Camera-type eye (tissue), 1 donor: ENCODE measurements around a stretch of chr4.

- RAMPAGE, long total RNA = no peak
These were observed 4.1 kb downstream of the ENPEP start for GRCh38 chr4:110479879-110480541.

DNA sequence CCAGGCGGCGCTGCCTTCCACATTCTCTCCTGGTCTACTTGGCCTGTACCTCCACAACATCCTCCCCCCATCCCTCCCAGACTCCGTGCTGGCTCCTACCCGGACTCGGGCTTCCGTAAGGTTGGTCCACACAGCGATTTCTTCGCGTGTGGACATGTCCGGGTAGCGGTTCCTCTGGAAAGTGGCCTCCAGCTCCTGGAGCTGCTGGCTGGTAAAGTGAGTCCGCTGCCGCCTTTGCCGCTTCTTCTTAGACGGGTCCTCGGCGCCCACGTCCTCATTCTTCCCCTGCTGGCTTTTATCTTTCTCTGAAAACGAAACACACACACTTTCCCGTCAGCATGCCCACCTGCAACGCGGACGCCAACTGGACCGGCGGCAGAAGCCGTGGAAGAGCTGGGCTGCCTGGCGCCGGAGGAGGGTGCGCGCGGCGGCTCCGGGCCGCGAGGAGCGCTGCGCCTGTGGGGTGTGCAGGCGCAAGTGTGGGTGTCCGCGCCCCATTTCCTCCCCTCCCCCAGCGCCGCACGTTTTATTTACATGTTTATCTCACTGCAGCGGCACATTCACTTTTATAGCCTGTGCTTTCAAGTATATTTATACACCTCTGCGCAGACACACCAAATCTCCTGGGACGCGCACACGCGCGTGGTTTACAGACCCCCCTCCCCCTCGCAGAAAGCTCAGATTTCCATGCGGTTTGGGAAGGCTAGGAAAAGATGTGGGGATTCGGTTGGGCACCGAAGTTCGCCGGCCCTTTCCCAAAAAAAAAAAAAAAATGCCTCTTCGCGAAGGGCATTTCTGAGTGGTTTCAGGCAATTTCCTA, 1.6 kb downstream of the PITX2 start:
- RAMPAGE, long total RNA = no peak

DNA sequence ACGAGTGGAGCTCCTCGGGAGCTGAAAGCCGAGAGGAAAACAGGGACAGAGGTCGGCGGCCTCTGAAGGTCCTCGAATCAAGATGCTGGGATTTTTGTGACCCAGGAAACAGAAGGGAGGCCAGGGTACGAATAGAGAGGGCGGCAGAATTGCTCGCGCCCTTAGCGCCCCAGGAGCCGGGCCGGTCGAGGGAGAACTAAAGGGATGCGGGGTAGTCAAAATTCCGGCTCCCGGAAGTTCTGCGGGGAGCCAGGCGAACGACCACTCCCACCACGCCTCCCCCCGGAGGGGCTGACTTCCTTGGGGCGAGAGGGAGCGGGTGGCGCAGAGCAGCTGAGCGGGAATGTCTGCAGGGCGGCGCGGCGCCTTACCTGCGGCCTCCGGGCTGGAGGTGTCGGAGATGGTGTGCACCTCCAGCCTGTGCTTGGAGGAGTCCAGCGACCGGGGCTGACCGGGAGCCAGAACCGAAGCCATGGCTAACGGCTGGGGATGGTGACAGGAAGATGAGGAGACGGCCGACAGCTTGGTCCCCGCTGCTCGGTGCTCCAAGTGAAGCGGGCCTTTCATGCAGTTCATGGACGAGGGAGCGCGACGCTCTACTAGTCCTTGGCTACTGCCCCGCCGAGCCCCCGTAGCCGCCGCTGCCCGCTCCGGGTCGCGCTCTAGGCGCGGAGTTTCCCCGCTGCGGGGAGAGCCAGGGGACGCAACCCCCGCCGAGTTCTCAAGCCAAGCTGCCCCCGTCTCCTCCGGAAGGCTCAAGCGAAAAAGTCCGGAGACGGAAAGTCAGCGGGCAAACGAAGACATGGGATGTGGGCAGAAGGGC, 781 bp downstream of the PITX2 start:
- RAMPAGE, long total RNA = no peak

- RAMPAGE, long total RNA = no peak
These were observed 6.5 kb upstream of the PITX2 start for GRCh38 chr4:110629331-110629805.

DNA sequence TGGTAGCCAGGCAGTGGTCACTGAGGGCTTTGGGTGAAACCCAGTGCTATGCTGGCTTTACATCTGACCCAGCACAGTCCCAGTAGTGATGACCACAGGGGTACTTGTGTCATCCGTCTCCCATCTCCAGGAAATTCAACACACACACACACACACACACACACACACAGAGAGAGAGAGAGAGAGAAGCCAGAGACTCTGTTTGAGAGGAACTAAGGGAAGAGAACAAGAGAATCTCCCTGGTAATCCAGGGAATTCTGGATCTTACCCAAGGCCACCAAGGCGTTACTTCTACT, 426.6 kb upstream of the PITX2 start:
- RAMPAGE, long total RNA = no peak

GRCh38 chr4:112231183-112231686, 352 bp upstream of the AP1AR start:
- RAMPAGE, long total RNA = no peak

DNA sequence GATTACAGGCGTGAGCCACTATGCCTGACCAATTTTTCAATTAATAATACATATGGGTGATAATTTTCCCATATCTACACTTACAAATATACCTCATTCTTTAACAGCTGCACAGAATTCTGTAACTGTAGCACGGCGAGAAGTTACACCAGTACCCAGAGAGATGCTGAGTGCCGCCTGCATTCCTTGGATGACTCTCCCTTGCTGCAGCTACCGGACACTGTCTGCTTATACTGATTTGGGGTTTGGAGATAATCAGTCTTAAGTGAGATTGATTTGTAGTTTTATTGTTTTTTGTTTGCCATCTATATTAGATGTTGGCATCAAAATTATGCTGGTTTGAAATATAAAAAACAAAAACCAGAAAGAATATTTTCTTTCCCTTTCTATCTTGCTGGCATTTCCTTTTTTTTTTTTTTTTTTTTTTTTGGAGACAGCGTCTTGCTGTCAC, 5.7 kb downstream of the TIFA start:
- RAMPAGE, long total RNA = no peak

GRCh38 chr4:112343584-112343858, 46.4 kb downstream of the ALPK1 start:
- RAMPAGE, long total RNA = no peak

DNA sequence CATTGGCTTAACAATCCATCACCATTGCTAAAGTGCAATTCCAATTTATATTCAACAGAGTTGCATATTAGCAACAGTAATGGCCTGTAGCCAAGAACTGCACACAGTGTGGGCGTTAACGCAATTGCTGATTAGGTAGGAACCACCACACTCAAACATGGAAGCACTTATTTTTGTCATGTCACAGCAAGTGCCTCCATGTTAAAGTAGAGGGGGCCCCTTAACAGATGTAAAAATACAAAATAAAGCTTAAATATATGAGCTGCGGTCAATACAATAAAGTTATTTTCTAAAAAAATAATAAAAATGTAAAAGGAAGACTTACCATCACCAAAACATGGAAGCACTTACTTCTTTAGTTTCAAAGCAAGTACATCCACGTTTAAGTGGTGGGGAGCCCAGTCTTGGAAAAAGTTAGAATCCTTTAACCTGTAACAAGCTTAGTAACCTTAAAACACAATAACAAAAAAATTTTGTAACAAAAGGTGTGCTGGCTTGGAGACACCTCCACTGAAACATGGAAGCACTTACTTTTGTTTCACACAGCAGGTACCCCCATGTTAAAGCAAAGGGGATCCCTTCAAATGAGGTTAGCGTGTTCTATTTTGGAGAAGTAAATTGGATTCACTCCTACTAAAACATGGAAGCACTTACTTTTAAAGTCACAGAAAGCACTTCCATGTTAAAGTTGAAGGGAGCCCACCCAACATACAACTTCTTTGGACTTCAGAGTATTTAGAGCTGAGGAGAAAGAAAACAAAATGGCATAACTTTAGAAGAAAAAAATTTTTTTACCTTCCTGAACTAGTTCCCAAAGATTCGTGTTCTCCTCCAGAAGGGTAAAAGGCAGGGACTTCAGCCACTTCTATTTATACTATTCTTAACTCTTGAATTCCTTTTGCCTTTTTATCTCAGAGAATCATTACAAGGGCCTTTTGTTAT, 11.2 kb downstream of the LARP7 start:
- RAMPAGE, long total RNA = no peak

- RAMPAGE, long total RNA = no peak
These were observed 96.3 kb downstream of the ANK2 start for GRCh38 chr4:113145230-113146588.

DNA sequence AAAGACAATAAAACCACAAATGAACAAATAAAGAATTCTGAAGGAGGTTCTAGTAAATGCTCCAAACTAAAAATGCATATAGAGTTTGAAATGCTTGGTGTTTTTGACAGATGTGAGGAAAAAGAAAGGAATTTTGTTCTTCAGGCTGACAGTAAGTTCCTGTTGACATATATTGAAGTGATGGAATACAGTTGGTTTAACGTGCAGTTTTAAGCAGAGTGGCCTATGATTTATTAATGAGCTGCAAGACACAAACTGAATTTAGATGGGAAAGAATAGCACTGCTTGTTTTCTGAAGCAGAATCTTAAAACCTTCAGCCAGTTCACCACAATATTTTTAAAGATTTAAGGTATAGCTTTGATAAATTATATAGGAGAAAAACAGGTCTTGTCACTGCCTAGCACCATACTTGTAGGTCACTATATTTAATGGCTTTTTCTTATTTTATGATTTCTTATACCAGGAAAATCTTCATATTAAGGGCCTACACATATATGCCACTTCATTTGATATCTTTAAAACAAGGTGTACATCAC, 245.0 kb downstream of the ANK2 start:
- RAMPAGE, long total RNA = no peak

GRCh38 chr4:113493193-113494291, 268.0 kb downstream of the CAMK2D start:
- RAMPAGE, long total RNA = no peak

DNA sequence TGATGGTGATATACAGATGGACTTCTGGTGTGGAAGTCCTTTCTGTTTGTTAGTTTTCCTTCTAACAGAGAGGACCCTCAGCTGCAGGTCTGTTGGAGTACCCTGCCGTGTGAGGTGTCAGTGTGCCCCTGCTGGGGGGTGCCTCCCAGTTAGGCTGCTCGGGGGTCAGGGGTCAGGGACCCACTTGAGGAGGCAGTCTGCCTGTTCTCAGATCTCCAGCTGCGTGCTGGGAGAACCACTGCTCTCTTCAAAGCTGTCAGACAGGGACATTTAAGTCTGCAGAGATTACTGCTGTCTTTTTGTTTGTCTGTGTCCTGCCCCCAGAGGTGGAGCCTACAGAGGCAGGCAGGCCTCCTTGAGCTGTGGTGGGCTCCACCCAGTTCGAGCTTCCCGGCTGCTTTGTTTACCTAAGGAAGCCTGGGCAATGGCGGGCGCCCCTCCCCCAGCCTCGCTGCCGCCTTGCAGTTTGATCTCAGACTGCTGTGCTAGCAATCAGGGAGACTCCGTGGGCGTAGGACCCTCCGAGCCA, 267.2 kb downstream of the CAMK2D start:
- RAMPAGE, long total RNA = no peak

DNA sequence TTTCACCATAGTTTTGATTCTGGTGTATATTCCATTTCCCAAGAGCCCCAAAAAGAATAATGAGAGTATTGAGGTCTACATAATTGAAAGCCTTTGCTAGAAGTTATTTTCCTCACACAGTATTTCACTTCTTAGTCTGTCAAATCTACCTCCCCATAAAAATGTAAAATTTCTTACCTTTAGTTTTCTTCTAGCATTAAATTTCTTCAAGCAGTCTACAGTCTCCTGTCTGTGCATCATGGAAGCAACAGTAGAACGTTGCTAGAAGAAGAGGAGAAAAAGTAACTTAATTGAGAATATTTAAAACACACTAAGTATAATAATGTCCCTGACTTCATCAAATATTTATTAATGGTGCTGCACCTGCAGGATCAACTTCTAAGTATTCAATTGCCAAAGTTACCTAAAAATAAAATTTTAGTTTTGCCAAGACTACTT, 247.9 kb downstream of the CAMK2D start:
- RAMPAGE, long total RNA = no peak

- RAMPAGE, long total RNA = no peak
These were observed 861 bp upstream of the CAMK2D start for GRCh38 chr4:113762477-113762721.

DNA sequence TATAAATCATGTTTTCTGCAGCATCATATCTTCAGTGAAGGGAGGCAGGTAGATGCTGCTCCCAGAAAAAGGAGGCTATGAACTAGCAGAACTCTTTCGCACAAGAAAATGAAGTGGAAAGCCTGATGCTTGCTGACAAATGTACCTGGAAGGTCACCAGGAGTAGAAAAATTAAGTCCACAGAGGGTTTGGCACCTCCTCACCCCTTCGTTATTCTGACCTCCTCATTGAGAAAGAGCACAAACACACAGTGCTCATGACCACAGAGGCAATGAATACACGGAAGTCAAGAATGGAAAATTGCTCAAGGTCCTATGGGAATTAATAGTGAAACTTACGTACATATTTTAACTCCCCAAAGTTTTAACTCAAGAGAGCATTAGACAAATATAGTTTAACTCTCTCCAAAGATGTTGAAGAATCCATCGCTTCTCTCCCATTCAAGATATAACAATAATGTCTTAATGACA, 83.6 kb upstream of the CAMK2D start:
- RAMPAGE, long total RNA = no peak

- RAMPAGE, long total RNA = no peak
These were observed 749 bp upstream of the ARSJ start for GRCh38 chr4:113980210-113980582.

DNA sequence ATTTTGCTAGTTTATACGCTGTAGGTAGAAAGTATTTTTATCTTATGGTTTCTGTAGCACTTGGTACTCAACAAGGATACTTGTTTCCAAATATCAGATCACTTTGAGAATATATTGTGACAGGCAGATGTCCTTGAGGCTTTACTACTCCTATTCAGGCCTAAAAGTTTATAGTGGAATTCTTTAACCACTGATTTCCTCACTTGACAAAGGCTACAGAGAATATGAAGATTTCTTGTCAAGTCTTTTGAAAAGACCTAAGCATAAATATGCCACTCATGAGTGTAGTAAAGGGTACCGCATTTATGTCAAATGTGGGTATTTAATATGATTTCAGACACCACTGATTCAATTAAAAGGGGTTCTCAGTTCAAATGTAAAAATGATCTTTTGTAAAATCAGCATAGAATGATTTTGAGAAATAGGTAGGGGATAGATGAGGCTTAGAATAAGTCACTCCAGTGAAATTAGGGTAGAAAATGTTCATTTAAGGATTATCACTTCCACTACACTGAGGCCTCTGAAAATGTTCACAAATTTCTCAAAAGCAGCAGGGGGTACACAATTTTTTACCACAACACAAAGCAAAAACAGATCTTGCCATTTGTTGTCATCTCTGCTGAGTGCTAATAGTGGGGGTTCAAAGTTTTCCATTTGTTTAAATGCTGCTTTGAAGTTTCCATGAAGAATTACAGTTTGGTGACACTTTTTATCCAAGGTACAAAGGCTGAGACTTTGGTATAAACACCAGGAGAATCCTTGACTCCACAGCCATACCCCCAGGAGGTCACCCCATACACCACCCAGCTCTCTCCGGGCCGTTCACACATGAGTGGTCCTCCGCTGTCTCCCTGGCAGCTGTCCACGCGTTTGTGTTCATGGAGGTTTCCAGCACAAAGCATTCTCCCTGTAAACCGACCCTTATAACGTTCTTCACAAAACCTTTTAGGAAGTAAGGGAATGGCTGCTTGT, 71.3 kb downstream of the PRSS12 start:
- RAMPAGE, long total RNA = no peak

- RAMPAGE, long total RNA = no peak
These were observed 56.2 kb downstream of the METTL14 start for GRCh38 chr4:118741300-118741891.

- RAMPAGE, long total RNA = no peak
These were observed 20.8 kb downstream of the SEC24D start for GRCh38 chr4:118814751-118815908.